Mesenchymal stem cell of the bone marrow (primary cell): Measurements from ENCODE around the gene SPINK9.

GRCh38 chr5:145854506-145855291 lies 18.1 kb downstream of the GRXCR2 start:
- CAGE, long polyA plus RNA, result no peak

DNA sequence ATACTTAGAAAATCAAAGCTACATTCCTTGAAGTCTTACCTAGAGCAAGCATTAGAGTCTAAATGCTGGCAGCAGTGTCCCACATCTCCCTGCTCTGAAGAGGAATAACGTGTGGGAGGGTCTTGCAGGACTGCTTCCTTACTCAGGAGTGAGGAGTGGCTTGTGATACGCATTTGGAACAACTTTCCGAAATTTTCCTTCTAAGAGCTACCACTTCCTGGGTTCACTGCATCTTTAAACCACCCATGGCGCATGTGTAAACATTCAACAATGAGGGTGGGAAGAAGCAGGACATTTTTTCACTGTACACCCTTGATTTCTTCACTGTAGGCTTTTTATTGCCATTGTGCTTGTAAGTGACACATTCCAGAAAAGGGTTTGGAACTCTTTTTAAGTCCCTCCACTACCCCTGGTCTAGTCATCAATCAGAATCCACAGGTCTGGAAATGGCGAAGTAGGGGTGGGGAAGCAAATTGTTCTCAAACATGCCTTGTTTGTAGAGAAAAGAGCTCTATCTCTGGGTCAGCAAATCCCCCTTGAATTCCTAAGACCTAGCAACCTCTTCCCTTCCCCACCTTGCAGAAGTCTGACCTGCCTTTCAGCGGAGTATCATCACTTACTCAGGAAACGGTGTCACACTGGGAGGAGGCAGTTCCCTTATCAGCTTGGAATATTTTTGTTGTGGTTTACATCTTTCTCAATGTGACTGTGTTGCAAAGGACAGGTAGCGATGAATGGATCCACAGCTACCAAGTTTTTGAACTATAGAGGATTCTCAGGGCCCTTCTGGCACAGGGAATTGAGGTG lies 3.1 kb downstream of the SH3RF2 start:
- CAGE, long polyA plus RNA, result no peak

DNA sequence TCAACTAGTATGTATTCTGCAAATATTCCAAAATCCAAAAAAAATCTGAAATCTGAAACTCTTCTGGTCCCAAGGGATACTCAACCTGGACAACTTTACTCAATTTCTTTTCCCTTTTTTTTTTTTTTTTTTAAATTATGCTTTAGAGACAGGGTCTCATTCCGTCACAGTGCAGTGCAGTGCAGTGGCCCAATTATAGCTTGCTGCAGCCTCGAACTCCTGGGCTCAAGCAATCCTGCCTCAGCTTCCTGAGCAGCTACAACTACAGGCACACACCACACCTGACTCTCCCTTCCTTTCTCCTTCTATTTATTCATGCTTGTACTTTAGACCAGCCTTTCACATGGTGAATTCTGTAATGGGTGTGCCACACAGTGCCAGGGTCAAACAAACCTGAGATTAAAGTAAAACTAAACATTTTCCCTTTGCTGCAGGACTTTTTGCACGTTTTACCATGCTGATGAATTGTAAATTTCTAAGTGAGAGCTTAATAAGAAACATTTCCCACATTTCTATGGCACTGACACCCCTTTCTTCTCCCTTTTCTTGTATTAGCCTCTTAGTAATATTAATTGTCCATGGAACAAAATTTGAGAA lies 7.9 kb downstream of the SH3RF2 start:
- CAGE, long polyA plus RNA, result no peak

DNA sequence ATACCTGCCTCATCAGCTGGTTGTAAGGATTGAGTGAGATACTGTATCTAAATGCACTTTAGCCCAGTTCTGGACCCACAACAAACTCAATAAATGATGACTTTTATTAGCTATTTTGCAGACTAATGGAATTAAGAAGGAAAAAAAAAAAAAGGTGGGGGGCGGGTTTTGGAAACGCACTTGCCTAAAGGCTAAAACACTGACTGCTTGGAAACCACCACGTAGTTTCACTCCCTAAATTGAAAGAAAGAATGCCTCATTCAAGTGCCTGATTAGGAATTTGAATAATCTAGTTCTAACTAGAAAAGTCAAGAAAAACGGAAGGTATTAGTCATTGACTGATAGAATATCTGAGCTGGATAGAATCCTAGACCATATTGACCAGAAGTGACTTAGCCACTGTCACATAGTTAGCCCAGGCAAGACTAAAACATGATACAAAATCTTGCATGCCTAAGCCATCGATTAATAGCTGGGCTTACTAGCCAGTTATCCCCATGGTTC lies 40.0 kb downstream of the SH3RF2 start:
- CAGE, long polyA plus RNA, result no peak

DNA sequence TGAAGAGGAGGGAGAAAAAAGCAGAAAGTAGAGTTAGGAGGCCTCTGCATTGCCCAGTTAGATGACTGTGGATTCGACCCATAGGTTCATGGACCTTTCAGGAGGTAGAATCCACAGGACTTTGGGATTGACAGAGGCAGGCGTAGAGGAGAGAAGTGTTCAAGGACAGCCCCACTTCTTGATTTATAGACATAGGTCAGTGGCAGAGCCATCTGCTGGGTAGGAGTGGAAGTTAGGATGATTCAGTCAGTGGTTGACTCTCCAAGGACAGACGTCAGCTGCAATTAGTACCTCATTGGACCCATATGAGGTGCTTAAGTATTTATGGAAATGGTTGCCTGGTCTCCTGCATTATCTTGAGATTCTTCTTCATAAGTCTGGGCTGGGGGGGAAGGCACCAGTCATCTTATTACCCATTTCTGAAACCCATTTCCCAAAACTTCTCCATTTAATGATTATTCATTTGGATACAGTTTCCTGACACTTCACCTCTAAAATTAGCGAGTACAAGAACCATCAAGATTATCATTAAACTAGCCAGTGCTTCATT lies 70.9 kb downstream of the SH3RF2 start:
- CAGE, long polyA plus RNA, result no peak

- CAGE, long polyA plus RNA, result no peak
Measured at GRCh38 chr5:146469553-146470179, 22.5 kb downstream of the TCERG1 start.

DNA sequence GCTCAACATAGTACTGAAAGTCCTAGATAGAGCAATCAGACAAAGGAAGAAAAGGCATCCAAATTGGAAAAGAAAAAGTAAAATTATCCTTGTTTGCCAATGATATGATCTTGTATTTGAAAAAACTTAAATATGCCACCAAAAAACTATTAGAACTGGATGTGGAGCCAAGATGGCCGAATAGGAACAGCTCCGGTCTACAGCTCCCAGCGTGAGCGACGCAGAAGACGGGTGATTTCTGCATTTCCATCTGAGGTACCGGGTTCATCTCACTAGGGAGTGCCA lies 93.3 kb upstream of the GPR151 start:
- CAGE, long polyA plus RNA, result no peak

- CAGE, long polyA plus RNA, result no peak
Measured at GRCh38 chr5:147361425-147361671, 126.5 kb downstream of the STK32A start.

GRCh38 chr5:147406889-147407878 lies 102.7 kb downstream of the DPYSL3 start:
- CAGE, long polyA plus RNA, result no peak

DNA sequence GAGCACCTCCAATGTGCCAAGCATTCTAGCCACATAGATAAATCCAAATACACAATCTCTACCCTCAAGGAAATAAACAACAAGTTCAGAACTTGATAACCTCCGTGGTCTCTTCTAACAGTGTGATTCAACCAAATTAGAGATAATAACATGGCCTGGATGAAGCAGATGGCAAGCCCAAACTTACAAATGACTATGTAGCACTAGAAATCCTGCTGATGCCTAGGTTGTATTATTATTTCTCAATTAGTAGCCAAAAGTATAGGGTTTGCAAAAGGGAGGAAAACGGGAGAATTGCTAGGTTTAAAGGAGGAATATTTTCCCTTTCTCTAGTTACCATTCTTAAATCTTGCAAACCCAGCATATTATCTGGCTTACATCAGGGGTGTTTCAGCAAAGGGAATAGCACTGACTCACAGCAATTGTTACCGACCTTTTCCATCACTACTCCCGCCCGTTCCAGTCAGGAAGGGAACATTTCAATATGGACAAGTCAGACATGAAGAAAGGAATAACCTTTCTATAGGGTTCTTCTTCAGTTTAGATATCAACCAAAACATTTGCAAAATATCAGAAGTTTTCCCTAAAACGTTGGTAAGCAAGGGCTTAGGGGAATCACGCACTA lies 2.3 kb downstream of the DPYSL3 start:
- CAGE, long polyA plus RNA, result no peak

GRCh38 chr5:147554089-147555048 lies 44.5 kb upstream of the DPYSL3 start:
- CAGE, long polyA plus RNA, result no peak

GRCh38 chr5:147721640-147722041 lies 60.9 kb downstream of the JAKMIP2 start:
- CAGE, long polyA plus RNA, result no peak

DNA sequence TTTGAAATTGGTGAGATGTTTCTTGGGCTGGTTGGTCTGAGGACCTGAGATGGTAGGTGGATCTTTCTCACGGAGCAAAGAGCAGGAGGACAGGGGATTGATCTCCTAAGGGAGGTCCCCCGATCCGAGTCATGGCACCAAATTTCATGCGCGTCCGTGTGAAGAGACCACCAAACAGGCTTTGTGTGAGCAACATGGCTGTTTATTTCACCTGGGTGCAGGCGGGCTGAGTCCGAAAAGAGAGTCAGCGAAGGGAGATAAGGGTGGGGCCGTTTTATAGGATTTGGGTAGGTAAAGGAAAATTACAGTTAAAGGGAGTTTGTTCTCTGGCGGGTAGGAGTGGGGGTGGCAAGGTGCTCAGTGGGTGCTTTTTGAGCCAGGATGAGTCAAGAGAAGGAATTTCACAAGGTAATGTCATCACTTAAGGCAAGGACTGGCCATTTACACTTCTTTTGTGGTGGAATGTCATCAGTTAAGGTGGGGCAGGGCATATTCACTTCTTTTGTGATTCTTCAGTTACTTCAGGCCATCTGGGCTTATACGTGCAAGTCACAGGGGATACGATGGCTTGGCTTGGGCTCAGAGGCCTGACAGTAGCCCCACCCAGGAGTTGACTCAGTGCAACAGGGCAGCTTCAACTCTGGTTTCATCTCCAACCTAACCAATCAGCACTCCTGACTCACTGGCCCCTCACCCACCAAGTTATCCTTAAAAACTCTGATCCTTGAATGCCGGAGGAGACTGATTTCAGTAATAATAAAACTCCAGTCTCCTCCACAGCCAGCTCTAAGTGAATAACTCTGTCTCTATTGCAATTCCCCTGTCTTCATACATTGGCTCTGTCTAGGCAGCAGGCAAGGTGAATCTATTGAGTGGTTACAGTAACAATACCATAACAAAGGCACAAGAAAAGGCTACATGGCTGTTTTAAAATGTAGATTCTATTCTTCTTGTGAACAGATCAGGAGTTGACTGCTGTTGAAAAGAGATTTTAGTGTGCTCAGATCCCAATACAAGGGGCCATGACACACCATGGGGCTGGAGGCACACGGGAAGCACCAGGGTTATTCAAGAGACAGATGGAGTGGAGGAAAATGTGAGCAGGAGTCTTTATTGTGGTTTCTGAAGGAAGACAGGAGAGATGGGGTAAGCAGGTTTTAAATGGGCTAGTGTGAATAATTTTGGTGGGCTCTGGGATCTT lies 4.2 kb upstream of the SCGB3A2 start:
- CAGE, long polyA plus RNA, result no peak

GRCh38 chr5:148071880-148072717 lies 8.3 kb downstream of the SPINK5 start:
- CAGE, long polyA plus RNA, result no peak

- CAGE, long polyA plus RNA, result no peak
Measured at GRCh38 chr5:148098861-148099509, 35.2 kb downstream of the SPINK5 start.

DNA sequence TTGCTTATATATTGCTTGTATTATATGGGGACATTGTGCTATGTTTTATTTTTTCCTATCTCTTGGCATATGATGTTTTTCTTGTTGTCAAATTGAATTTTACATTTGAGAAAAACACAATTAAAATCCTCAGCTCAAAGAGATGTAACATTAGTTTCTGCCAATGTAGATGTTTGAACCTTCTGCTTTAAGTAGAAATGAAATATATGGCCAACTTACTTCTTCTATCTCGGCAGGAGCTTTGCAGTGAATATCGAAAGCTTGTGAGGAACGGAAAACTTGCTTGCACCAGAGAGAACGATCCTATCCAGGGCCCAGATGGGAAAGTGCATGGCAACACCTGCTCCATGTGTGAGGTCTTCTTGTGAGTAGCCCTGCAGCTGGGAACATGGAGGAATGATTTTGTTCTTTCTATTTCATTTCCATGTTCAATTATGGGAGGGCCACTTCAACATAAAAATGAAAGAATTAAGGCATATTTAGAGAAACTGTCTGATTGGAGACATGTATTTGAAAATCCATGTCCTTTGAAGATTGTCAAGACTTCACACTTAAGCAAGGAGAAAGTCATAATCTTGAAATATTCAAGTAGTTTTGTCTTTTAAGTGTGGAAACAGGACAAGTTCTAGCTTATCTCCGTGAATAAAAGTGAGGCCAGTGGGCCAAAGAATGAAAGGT lies 36.6 kb downstream of the SPINK5 start:
- CAGE, long polyA plus RNA, result no peak

DNA sequence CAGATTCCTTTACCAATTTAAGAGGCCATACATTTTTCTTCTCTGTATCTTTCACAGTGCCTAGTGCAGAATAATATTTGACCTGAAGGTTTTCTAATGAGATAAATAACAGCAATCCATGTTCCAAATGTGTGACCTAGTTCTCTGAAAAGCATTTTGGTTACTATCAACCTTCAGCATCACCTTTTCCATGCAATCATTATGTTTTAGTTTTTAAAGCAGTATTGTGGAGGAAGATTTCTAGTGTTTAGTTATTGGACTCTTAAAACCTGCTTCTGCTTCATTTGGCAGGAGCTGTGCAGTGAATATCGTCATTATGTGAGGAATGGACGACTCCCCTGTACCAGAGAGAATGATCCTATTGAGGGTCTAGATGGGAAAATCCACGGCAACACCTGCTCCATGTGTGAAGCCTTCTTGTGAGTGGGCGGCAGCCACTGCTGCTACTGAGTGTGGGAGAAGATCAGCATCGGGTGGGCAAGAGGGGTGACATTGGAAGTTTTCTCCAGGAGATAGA lies 47.8 kb downstream of the SPINK5 start:
- CAGE, long polyA plus RNA, result no peak

DNA sequence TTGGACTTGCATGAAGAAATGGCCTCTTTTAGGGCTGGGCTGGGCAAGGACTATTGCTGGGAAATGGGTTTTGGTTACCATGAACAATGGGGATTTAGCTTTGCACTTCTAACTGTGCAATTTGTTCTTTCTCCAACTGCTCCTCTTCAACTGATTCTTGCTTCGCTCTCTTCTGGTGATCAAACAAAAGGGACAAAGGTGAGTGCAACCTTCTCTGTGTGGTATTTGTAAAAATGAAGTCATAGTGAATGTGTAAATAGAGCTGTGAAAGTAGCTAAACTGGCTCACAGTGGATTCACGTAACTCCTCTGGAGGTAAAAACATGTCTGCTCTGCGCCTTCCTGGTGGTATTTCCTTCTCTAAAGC lies 21.0 kb upstream of the SPINK14 start:
- CAGE, long polyA plus RNA, result no peak

DNA sequence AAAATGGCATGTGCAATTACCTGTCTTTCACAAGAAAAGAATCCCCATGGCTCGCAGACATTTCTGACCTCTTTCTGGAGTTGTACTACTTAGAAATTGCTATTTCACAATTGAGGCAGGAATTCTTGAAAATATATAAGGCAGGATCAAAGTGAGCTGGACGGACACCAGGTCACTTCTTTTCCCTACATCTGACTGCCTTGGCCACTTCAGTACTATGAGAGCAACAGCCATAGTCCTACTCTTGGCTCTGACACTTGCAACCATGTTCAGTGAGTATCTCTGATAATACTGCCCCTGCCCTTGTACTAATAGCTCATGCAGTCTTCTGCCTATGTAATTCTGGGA lies at the start of gene SPINK9:
Gene SPINK9 (plus strand): TSS at position 163 of the 348 bp plus-strand sequence.
- CAGE, long polyA plus RNA, result no peak

DNA sequence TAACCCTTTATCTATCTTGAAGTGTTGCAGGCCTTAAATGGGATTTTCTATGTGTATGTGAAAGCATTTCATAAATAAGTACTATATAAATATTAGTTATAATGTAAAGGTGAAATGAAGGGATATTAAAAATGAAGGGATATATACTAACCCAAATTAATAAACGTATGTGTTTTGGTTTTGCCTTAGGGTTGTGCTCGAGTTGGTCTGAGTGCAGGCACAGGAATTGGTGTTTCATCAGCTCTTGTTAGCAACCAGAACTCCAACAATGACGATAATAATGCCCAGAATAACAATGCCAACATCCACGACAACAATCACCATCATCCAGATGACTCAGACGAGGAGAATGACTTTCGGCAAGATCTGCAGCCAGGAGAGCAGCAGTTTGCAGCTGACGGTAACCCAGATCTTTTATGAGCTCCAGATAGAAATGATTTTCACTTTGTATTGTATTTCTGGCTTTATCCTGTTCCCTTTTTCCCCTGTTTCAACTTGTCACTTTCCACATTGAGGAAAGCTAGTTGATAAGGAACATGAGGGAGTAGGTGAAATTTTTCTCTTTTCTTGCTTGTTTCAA lies 33.1 kb downstream of the FBXO38 start:
- CAGE, long polyA plus RNA, result no peak